Aortic smooth muscle cell (primary cell): Measurements from ENCODE around the genes GARIN2, EIF2S1, TMEM229B and RDH12.

DNA sequence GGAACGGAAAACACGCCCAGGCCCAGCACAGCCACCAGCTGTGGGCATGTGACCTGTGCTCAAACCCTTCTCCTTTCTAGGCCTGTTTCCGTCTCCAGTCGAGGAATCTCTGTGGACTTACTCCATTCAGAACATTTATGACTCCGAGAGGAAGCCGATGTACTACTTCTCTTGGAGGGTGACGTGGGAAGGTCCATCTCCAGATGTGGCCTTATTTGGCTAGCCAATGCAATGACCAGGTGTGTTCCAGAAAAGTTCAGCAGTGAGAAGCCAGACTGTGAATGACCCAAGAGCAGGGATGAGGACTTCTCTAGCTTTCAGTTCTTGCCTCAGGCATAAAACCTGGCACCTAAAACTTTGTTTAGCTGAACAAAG, 134.1 kb upstream of the MAX start:
- RRBS: no CpG with 5 or more reads among the region's 7 CpGs

DNA sequence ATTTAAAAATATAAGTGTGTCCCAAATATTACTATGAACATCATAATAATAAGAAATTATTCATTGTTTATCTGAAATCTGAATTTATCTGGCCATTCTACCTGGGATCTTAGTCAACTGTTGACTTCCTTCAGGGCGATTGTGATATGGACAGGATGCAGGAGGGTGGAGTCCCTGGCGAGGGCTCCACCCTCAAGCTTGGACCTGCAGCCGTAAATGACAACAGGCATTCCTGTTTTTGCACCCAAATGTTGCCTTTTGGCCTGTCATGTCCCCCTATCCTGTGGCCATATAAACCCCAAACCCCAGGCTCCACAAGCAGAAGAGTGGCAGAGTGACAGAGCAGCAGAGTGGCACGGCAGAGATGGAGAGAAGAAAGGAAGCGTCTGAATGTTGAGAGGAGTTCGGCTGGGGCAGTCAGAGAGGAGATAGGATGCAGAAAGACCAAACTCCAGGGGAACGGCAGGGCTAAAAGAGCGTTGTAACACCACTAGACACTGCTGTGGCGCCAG, 39.4 kb upstream of the FUT8 start:
- RRBS: no CpG with 5 or more reads among the region's 9 CpGs

DNA sequence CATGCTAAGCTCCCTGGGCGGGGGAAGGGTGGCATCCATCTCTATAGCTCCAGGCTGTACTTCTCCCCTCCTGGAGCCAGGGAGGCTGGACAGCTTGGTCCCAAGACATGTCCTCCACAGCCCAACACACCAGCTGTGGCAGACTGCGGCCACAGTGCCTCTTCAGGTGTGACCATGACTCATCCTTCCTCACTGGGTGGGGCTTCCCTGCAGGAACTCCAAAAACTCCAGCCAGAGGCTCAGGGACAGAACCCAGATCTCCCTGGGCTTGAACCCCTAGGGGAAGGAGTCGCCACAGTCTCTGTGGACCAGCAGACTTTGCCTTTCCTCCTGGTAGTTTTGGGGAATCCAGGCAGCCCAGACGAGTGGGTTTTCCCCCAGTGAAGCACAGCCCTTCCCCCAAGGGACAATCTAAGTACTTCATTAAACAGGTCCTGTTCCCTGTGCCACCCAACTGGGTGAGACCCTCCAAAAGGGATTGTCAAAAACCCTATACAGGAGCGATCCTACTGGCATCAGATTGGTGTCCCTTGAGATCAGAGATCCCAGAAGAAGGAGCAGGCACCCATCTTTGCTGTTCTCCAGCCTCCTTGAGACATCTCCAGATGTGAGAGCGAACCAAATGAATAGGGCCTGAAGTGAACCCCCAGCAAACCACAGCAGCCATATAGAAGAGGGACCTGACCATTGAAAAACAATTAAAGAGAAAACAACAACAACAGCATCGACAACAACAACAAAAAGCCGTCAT, 194.1 kb downstream of the GPHN start:
- RRBS: no CpG with 5 or more reads among the region's 8 CpGs

DNA sequence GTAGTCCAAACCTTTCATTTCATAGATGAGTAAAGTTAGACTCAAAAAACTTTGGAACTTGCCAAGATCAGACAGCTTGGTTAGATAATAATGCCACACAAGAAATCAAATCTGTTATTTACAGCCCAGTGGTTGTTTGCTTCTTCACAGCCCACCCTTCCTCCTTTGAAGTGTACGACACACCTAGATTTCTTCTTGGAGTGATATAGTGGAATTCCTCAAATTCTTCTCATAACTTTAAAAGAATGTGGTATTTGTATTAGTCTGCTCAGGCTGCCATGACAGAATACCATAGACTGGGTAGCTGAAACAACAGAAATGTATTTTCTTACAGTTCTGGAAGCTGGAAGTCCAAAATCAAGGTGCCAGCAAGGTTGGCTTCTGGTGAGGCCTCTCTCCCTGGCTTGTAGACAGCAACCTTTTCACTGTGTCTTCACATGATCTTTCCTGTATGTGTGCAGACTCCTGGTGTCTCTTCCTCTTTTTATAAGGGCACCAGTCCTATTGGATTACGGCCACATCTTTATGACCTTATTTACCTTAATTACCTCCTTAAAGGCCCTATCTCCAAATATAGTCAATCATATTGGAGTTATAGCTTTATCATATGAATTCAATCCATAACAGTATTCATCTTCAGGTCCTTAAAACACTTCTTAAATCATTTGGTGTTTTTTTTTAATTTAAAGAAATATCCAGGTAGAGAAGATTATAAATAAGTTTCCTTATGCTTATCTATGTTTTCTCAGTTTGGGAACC, 21.3 kb upstream of the GARIN2 start:
- RRBS: no CpG with 5 or more reads among the region's 2 CpGs

- RRBS: no CpG with 5 or more reads among the region's 8 CpGs
Measured at GRCh38 chr14:67189250-67189686, at the start of gene GARIN2. TSS of gene GARIN2 (plus strand) at chr14:67189440.

DNA sequence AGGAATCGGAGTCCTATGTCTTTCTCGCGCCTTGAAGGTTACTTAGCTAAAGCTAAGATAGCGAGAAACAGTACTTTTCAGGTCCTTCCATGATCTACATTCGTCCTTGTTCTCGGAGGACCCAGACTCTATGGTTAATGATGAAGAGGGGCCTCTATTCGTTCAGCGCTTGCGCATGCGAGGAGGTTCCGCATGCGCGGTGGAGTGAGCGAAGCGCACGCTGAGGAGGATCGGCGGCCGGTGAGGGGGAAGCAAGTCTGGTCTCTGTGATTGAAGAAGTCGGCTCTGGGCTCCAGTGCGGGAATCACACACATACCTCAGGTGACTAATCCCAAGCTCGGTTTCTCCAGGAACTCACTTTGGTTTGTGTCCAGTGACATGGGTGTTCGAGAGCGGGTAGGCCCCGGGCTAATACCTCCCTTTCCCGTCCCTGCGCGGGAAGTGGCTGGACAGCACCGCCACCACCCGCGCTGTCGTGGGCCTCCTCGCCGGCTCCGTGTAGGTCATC, at the start of gene EIF2S1:
Gene EIF2S1, plus strand, starts transcription at position 193 of the 508 bp plus-strand sequence.
- RRBS: 2% methylated on average over 10 of the region's 35 CpGs

GRCh38 chr14:67410198-67410879, 1.6 kb downstream of the PLEK2 start:
- RRBS: no CpG with 5 or more reads among the region's 10 CpGs

DNA sequence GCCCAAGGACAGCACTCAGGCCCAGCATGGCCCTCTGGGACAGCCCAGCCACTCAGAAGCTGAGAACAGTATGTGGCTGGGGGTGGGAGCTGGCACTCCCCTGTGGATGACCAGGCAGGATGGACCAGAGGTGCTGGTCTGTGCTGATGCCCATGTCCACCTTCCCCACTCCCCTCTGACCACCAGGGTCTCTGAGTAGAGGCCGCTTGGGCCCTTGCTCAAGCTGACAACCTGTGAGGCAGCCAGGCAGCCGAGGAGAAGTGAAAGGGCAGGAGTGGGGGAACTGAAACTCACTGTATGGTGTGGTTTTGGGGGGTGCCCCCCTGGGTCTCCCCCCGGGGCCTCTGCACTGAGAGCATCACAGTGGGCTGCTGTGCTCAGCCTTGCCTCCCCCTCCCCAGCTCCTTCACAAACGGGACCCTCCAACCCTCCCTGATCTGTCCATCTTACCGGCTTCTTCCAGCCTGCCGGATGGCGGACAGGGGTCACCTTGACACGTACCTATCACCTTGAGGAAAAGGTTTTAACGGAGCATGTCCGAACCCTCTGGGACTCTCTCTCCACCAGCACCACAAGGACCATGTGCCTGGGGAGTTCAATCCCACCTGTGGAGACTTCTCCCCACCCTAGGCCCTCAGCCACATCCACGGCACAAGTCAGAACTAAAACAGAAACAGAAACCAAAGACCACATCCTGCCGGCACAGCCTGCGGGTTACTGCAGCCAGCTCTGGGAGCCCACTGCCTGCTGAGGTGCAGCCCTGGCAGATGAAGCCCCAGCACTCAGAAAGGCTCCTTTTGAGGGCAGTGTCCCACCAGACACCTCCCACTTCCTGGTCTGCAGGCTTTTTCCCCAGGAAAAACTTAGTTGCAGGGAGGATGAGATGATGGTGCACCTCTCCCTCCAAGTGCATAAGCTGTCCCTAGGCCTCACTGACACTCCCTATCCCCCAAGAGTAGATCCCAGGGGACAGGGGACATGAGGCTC, at the start of gene TMEM229B:
Gene TMEM229B, minus strand, starts transcription at position 664 of the 987 bp plus-strand sequence.
- RRBS: 45% methylated on average over 2 of the region's 13 CpGs

GRCh38 chr14:67692850-67693585, 2.5 kb downstream of the RDH11 start:
- RRBS: no CpG with 5 or more reads among the region's 2 CpGs

DNA sequence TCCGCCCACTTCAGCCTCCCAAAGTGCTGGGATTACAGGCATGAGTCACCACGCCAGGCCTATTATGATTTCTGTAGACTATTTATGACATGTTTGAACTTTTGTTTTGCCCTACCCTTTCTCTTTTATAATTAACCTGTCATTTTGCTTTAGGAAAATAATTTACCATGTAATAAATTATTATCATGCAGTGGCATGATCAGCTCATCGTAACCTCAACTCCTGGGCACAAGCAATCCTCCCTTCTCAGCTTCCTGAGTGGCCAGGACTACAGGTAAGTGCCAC, at the start of gene RDH12:
Gene RDH12, plus strand, starts transcription at position 225 of the 285 bp plus-strand sequence.
- RRBS: no CpG with 5 or more reads among the region's 3 CpGs

DNA sequence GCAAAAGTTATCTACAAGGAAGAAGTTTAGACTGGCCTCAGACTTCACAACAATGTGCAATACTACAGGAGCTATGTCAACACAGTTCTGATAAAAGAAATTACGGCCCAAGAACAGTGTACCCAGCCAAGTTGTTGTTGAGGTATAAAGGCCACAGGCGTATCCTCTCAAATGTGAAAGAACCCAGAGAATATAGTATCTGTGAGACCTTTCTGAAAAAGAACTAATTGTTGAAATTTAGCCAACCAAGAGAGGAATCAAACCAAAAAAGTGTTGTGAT, 142.8 kb downstream of the RAD51B start:
- RRBS: no CpG with 5 or more reads among the region's 2 CpGs

- RRBS: no CpG with 5 or more reads among the region's 4 CpGs
Measured at GRCh38 chr14:68246306-68247020, 426.9 kb downstream of the RAD51B start.

DNA sequence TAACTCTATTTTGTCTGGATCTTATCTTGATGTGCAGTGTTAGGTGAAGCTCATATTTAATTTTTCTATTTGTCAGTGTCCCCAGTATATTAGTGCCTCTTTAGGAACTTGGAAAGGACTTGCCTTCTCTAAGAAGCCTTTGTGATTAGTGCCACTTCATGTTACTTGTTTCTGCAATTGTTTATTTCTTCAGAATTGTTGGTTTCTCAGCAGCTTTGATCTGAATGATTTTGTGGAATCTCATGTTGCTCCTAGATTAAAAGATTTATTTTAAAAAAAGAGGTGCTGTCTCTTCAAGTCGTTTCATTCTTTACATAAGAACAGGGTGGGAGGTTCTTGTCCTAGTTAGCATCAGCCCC, 434.4 kb downstream of the RAD51B start:
- RRBS: no CpG with 5 or more reads among the region's 1 CpG

DNA sequence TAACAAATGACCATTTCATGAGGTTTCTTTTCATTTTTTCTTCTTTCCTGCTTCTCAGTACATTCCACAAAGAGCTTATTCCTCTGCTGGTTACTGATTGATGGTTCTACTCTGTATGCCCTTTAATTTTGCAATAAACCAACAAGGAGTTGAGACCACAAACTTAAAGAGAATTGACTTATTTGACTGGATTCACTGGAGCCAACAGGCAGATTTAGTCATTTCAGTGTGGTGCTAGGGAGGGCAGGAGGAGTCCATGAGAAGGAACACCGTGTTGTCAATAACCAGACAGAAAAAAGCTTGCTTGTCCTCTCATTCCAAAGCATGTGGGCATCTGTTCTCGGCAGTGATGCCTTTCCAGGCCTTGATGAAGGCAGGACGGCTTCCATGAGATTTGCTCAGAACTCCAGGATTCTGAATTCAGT, 459.4 kb downstream of the RAD51B start:
- RRBS: no CpG with 5 or more reads among the region's 3 CpGs

GRCh38 chr14:68282567-68283450, 463.2 kb downstream of the RAD51B start:
- RRBS: no CpG with 5 or more reads among the region's 6 CpGs

GRCh38 chr14:68331321-68331822, 461.5 kb downstream of the ZFP36L1 start:
- RRBS: no CpG with 5 or more reads among the region's 3 CpGs

DNA sequence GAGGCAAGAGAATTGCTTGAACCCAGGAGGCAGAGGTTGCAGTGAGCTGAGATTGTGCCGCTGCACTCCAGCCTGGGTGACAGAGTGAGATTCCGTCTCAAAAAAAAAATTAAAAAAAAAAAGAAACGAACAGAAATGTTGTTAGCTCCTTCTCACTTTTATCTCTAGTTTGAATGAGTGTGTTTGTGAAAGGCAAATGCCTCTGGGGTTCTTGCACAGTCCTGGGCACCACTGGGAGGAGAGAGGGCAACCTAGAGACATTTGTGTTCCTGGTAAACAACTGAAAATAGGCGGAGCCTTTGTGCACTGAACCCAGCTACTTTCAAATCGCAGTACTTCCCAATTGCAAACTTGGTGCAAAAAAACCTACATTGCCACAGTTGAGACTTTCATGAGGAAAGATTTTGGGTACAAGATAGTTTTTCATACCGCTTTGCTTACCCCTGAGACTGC, 430.1 kb downstream of the ZFP36L1 start:
- RRBS: no CpG with 5 or more reads among the region's 6 CpGs

DNA sequence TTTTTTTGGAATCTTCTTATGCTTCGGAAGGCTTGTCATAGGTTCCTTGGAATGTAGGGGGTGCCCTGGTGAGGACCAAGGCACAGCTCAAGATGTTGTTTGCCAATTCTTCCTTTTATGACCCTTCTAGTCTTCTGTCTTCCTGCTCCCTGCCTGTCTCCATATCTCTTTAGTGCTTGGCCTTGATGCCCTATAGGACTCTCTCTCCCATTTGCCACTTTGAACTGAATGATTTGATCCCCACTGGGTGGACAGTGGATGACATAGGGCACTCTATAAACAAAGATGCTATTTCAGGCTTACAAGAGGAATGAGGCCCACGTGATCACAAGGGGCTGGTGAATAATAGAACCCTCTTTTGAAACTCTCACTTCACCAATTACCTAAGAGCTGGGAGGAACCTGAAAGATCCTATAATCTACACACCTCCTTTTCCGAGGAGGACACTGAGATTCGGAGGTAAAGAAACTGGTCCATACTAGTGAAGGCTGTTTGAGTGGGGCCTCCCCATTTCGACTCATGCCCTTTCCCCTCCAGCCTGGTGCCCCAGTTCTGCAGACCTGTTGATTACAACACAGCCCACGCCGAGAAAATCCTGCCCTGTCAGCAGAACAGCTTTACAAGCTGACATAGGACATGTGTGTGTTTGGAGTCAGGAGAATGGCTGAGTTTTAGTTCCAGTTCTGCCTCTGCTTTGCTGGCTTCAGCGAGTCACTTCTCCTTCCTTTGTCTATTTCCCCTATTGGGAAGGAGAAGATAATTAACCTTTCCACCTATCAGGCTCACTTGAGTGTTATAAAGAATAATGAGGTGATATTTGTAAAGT, 400.4 kb downstream of the ZFP36L1 start:
- RRBS: no CpG with 5 or more reads among the region's 8 CpGs

- RRBS: no CpG with 5 or more reads among the region's 2 CpGs
Measured at GRCh38 chr14:68403781-68404733, 388.8 kb downstream of the ZFP36L1 start.